LNCaP clone FGC (cell line): ENCODE measurements around the gene CPEB2.

DNA sequence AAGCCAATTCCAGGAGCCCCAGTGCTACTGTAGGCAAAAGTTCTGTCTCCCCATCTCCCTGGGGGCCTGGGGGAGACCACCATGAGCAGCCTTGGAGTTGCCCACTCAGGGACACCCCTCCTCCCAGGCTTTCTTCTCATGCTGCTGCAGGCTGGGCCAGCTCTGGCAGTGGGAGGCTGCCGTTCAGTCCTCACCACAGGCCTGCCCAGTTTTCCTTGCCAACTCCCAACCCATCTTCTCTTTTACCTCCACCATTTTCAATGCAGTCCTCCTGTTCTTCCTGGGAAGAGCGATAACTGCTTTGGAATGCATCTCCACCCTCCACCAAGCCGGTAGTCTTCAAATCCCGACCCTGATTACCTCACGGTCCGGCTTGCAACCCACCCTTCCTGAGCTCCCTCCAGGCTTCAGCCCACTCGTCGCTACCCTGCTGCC lies 9.5 kb downstream of the WDR1 start:
- RRBS, 2 experiments = 97% methylated on average over 3 of the region's 8 CpGs; no CpG with 5 or more reads in 1 of the 2 experiments

GRCh38 chr4:10115084-10115648 lies 1.4 kb downstream of the WDR1 start:
- RRBS, 2 experiments = 74 to 79% methylated on average over 2 of the region's 12 CpGs

DNA sequence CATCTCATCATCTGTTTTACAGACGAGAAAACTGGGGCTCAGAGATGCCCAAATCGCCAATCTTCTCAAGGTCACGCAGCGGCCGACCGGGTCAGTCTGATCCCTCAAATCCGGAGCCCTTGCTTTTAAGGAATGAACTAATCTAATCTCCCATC lies 1.1 kb downstream of the WDR1 start:
- RRBS, 2 experiments = 49 to 66% methylated on average over 1 of the region's 7 CpGs

DNA sequence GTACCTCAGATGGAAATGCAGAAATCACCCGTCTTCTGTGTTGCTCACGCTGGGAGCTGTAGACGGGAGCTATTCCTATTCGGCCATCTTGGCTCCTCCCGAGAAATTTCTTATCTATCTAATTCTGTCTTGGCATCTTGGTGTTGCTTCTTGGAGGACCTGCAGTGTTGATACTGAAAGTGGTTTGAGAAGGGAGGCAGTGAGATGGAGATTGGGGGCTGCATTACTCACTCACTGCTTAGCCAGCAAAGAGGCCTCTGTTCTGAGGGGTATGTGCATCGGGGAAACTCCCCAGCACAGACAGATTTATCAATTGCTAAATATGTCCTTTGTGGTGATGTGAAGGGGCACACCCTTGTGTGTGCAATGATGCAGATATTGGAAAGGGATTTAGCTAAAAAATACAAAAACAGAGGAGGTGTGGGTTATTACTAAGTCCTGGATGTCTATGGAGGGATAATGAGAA lies 279.1 kb downstream of the HS3ST1 start:
- RRBS, 2 experiments = no CpG with 5 or more reads among the region's 6 CpGs

DNA sequence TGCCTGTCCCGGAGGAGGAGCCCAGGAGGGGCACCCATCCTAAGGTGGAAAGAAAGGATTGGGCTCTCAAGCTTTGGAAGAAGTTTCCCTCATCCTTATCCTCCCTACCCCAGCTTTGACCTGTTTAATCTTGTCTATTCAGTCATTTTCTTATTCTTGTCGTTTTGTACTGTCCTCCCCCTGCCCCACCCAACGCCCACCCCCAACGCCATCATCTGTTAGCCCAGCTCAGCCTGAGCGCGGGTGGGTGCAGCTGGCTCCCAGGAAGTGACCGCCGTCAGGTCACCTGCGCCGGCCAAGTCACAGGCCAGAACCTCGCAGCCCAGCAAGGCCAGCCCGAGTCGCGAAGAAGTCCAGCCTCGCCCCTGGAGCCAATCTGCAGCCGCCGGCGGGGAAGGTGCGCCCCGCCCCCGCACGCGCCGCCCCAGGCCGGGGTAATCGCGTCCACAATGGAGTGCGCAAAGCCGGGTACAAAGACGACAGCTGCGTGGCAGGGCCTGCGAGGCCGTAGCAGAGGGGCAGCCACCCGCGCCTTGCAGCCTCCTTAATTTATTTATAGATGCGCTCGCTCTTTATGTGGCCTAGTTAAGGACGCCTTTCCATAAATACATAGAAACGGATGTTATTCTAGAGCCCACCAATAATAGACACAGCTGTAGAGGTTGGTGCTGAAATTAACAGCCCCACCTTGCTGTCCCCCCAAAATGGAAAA lies 139.5 kb upstream of the CPEB2 start:
- RRBS, 2 experiments = 14 to 35% methylated on average over 13 of the region's 39 CpGs

DNA sequence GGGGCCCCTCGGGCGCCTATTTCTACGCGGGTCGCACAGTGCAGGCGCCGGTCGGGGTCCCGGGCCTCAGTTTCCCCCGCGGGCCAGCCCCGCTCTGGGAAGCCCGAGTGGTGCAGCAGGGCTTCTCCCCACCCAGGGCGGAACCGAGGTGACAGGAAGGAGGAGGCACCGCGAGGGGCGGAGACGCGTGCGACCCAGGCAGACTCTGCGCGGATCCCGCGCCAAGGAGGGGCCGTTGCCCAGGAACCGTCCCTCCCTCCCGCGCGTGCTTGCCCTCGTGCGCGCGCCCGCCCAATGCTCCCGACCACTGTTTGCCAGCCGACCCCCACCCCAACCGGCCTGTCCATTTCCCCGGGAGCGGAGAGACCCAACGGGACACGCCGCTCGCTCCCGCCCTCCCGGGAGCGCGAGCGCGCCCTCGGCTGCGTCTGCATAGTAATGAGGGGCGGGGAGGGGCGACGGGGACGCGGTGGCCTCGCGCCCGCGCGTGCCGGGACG lies 331 bp upstream of the CPEB2 start:
- RRBS, 2 experiments = under 1% methylated on average over 31 of the region's 64 CpGs

DNA sequence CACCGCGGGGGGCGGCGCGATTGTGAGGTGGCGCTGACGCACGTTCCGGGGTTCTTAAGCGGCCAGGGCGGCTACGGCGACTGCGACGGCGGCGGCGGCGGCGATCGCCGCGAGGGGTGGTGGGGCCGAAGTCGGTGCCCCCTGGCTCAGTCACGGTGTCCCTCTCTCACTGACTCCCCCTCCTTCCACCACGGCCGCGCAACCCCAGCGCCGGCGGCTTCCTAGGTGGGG lies at the start of gene CPEB2:
TSS of gene CPEB2 (plus strand) at position 83 of the 231 bp plus-strand sequence.
- RRBS, 2 experiments = under 1 to 2% methylated on average over 11 of the region's 32 CpGs

GRCh38 chr4:15003304-15003897 lies 1.1 kb downstream of the CPEB2 start:
- RRBS, 2 experiments = 1% methylated on average over 35 of the region's 78 CpGs

- RRBS, 2 experiments = no CpG with 5 or more reads among the region's 4 CpGs
Measured at GRCh38 chr4:15414329-15415042, 13.3 kb upstream of the C1QTNF7 start.

GRCh38 chr4:15416488-15417040 lies 11.3 kb upstream of the C1QTNF7 start:
- RRBS, 2 experiments = no CpG with 5 or more reads among the region's 4 CpGs

DNA sequence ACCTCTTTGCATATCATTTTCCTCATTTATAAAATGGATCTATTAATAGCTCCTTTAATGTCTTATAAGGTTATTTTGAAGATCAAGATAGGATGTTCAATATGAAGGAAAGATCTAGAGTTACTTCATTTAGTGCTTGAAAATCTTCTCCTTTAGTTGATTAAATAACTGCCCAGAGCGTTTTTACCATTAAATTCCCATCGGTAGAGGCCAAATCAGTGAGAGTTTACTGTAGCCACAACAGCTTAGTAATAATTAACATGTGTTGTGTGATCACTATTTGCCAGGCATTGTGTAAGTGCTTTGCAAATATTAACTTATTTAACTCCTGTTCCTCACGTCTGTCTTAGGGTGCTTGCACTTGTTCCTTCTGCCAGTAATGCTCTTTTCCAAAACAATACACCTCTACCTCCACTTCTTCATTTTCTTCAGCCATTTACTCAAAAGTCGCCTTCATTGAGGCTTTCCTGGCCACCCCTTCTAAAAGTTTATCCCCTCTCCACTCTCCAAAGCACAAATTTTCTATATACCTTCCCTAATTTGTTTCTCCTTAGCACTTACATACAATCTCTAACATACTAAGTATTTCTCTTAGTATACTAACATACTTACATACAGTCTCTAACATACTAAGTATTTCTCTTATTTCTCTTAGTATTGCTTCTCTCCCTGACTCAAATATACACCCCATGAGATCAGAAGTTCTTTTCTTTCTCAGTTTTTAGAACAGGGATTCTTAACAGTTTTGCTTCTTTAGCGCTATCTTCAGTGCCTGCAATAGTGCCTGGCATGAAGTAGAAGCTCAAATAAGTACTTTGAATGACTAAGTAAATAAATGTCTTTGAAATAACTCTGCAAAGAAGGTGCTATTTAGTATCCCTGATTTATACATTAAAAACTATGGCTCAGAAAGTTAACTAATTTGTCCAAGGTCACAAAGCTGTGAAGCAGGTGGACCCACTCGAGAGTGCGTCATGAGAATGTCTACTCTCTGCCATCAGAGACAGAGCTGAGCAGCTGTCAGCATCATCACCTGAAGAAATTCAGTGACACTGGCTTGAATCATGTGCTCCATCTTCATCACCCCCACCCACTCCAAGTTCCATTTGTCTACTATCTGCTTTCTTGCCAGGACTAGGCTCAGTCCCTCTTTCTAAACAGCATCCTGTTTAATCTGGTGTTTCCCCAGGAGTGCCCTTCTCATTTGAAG lies 82.7 kb downstream of the CC2D2A start:
- RRBS, 2 experiments = no CpG with 5 or more reads among the region's 7 CpGs

GRCh38 chr4:15893812-15894448 lies 44.6 kb downstream of the FGFBP1 start:
- RRBS, 2 experiments = no CpG with 5 or more reads among the region's 4 CpGs

- RRBS, 2 experiments = no CpG with 5 or more reads among the region's 8 CpGs
Measured at GRCh38 chr4:16032063-16032897, 51.5 kb downstream of the PROM1 start.

DNA sequence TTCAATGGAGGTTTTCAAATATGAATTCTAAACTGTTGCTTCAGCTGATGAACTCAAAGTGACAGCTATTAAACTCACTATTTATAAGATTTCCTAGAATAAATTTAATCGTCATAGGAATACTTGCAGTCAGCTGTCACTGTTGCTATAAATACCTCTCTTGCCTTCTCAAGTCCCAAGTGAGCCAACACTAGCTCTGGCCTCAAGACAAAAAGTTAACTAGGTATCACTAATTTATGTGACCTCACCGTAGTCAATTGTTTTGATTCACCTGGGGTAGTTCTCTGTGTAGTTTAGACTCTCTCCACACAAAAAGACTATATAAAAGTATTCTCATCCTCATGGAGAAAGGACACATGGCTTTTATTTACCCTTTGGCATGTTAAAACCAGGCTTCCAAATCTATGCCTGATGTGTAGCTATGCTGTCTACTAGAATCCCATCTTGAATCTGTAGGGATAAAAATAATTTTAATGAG lies 34.4 kb upstream of the PROM1 start:
- RRBS, 2 experiments = no CpG with 5 or more reads among the region's 2 CpGs

DNA sequence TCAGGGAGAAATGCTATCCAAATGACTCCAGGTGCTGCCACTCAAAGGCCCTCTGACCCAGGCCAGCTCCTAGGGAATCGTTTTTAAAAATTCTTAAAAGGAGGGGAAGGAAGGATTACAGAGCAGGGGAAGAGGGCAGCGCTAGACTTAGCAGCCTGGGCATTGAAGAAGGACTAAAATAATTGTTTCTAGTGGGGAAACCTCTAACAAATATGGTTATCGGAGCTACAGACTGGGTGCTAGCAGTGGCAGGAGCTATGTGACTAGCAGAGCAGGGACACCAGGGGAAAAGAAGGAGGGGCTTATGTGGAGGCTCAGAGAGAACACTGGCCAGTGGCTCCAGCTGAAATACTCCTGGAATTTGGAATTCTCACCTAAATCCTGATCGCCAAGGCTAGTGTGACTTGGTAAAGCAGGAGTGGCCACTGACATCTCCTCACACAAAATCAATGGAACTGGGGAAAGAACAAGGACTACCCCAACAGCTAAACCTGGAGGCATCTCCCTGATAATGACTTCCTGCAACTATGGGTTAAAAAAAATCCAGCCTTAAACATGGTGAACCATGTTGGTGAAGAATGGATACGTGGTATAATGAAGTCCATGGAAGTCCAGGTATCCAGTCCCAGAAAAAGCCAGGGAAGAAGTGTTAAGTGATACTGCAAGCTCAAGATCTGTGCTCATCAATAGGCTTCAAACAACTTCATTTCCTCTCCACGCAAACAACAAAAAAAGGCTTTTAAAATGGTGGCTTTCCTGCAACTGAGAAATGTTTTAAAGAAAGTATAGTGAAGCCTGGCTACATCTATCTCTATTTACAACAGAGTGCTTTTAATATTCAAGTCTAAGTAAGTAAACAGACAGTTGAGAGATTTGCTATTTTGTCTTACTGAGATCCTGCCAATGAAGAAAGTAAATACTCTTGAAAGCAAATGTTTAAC lies 1.9 kb downstream of the TAPT1 start:
- RRBS, 2 experiments = no CpG with 5 or more reads among the region's 6 CpGs

GRCh38 chr4:16235839-16236854 lies 9.9 kb upstream of the TAPT1 start:
- RRBS, 2 experiments = no CpG with 5 or more reads among the region's 6 CpGs

DNA sequence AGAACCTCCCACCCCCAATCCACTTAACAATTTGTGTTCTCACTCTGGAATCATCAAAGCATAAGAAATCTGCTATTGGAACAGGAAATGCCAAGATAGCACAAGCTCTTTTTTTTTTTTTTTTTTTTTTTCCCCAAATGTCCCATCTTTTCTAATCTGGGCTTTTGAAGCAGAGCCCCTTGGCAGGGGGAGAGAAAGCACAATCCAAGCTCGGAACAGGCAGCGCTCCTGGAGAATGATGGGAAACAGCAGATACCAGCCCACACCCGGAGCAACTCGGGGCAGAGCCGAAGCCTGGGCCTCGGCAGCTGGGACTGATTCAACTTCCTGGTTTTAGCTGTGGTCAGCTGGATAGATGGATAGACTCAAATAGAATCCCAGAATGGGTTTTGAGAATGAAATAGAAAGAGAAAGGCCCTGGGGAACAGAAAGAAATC lies 235.1 kb downstream of the QDPR start:
- RRBS, 2 experiments = no CpG with 5 or more reads among the region's 6 CpGs

GRCh38 chr4:17578664-17579123 lies 1.7 kb downstream of the LAP3 start:
- RRBS, 2 experiments = no CpG with 5 or more reads among the region's 7 CpGs

- RRBS, 2 experiments = no CpG with 5 or more reads among the region's 13 CpGs
Measured at GRCh38 chr4:17622846-17623439, 8.5 kb downstream of the MED28 start.